AG04450 (cell line): ENCODE data around the genes C1QTNF6 and RAC2.

DNA sequence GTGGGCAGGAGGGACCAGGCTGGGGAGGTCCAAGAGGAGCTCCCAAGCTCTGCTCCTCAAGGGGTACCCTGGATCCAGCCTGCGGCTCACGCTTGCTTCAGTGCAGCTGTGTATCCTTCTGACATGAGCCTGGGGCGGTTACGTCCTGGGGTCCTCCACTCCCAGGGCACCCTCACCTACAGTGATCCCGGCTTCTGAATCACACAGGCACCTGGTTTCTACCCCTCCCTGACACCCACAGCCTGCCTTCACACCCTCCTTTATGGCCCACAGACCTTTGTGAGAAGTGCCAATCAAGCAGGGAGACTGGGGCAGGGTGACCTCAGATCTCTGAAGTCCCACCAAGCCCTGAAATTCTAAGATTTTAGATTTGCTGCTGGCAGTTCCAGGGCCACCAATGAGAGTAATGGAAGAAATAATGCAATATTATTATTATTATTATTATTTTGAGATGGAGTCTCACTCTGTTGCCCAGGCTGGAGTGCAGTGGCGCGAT lies 1.5 kb downstream of the MPST start:
- CAGE, long polyA plus RNA: no peak
- RRBS: no CpG with 5 or more reads among the region's 7 CpGs

DNA sequence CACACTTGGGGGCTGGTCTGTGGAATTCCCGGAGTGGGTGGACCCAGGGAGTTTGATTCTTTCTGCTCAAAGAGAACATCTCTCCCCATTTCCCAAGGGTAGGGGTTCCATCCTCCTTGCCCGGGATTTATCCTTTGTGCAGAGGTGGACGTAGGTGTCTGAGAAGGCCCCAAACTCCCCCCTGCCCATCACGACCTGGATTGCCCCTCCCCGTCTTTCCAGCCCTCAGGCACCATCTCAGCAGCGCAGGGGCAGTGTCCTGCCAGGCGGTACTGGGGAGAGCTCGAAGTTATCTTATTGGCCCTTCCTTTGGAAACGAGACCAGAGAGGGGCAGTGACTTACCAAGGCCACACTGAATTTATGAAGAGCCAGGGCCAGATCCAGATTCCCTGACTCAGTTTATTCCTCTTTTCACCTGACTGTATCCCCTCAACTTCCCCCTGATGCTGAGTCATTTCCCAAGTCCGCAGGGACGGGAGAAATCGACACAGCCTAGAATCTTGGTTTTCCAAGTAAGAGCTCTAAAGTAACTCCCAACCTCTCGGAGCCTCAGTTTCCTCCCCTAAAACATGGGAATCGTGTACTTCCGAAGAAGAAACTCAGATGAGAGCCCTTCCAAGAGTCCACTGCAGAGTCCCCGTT lies 10.8 kb downstream of the MPST start:
- CAGE, long polyA plus RNA: no peak
- RRBS: 80% methylated on average over 2 of the region's 16 CpGs

DNA sequence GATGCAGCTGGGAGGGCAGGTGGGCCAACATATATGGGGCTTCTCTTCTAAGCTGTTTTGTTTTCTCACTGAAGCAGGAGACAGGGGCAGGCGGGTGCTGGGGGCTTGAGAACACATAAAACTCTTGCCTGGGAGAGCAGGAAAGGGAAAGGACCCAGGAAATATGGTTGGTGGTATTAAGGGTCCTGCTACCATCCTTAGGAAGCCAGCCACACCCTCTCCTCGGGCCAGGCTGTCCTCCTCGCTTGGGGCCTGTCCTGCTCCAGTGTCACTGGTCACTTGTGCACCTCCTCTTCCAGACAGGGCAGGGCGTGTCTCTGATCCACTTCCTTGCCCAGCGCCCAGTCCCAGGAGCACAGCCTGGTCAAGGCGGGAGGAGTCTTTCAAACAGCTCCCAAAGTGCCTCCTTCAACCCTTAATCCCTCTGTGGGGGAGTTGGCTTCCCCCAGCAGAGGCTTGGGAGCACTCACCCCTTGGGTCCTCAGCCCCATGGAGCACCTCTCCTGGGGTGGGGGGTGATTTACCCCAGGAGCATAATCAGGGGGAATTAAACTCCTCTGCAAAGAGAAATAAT lies 8.2 kb downstream of the TMPRSS6 start:
- CAGE, long polyA plus RNA: no peak
- RRBS: no CpG with 5 or more reads among the region's 6 CpGs

DNA sequence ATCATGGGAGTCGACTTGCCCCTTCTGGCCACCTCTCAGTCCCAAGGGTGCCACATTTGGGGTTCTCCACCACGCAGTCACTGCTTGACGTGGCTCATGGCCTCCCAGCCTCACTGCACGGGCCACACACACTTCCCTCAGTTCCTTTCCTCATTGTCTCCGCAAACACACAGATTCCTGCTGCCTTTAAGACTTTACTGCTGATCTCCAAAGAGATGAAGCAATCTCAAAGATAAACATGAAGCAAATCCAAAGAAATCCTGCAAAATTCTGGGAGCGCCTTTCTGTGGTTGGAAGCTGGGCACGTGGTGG lies 17.5 kb downstream of the C1QTNF6 start:
- CAGE, long polyA plus RNA: no peak
- RRBS: no CpG with 5 or more reads among the region's 7 CpGs

DNA sequence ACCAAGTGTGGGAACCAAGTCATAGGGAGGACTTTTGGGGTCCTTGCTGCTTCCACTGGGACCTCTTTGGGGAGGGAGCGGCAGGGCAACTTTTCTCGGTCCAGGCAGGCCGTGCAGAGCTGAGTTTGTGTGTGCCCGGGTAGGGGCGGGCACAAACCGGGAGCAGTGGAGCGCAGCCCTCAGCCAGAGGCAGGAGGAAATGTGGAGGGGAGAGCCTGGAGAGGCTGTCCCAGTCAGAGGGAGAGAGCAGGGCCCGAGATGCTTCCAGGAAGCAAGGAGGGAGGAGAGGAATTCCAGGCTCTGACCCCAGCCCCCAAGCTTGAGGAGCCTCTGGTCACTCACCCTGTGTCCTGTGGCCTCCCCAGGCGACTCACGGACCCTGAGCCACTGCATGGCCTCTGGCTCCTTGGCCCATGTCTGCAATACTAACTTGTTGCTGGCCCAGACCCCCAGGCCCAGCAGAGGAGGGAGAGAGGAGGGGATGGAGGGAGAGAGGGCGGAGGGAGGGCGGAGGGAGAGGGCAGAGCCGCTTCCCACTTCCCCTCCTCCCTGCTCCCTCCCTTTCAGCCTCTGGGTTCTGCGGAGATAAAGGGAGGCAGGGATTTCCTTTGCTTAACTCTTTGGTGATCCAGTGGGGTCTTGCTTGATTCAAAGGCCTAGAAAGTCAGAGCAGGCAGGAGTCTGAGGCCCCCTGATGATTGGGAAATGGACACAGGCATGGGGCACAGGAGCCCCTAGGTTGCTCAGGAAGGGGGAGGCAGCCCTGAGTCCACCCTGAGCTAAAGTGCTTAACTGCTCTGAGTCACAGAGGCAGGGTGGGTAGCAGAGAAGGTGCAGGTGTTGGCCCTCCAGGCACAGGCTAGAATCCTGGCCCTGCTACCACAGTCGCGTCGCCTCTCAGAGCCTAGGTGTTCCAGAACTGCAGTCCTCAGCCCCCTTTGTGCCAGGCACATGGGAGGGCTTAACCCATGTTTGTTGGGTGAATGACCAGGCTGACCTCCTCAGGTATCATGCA lies at the start of gene C1QTNF6:
Gene C1QTNF6, minus strand, starts transcription at position 427 of the 1,015 bp plus-strand sequence.
- CAGE, long polyA plus RNA: no peak
- RRBS: no CpG with 5 or more reads among the region's 17 CpGs

DNA sequence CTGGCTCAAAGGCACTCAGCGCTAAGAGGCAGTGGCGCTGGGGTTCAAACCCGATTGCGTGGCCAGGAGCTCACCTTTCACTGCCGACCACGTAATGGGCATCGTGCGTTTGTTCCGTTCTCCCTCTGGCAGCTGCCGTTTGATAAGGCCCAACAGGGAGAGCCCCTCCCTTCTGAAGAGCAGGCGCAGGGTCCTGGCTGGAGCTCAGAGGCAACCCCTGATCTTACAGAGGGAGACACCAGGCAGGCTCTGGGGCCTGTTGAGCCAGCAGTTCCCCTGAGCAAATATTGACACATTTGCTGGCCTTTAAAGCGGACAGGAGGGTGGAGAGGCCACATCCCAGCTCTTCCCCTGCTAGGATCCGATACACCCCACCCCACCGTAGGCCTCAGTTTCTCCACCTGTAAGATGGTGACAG lies 11.7 kb upstream of the C1QTNF6 start:
- CAGE, long polyA plus RNA: no peak
- RRBS: no CpG with 5 or more reads among the region's 14 CpGs

DNA sequence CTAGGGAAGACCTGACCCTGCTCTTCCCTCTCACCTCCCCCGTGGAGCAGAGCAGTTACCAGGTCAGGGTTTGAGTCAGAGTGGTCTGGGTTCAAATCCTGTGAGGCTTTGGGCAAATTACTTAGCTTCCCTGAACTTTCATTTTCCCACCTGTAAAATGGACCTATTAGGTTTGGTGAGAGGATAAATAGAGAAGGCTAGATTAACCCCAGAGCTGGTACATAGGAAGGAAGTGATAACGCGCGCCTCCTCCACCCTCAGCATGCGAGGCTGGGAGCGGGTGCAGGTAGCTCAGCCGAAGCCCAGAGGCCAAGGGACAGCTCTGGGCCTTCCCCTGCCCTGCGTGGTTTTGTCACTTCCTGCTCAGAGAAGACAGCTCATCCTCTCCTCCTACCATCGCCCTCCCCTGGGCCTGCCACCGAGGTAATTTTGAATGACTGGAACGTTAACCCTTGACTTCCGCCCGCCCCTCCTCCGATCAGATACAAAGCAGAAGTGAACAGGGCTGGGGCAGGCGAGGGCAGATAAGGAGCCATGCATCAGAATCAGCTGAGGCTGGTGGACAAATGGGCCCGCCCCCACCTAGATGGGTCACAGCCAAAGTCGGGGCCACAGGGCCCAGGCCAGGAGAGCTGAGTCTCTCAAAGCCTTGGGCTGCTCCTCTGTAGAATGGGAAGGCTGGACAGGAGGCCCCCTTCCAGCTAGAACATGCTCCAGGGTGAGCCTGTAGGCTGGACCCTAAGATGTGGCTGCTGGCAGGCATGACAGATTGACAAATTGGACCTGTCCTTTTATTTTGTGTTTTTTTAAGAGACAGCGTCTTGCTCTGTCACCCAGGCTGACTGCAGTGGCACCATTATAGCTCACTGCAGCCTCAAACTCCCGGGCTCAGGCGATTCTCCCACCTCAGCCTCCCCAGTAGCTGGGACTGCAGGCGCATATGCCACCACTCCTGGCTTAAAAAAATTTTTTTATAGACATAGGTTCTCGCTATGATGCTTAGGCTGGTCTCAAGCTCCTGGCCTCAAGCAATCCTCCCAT lies 1.5 kb downstream of the RAC2 start:
- CAGE, long polyA plus RNA: no peak
- RRBS: no CpG with 5 or more reads among the region's 22 CpGs

DNA sequence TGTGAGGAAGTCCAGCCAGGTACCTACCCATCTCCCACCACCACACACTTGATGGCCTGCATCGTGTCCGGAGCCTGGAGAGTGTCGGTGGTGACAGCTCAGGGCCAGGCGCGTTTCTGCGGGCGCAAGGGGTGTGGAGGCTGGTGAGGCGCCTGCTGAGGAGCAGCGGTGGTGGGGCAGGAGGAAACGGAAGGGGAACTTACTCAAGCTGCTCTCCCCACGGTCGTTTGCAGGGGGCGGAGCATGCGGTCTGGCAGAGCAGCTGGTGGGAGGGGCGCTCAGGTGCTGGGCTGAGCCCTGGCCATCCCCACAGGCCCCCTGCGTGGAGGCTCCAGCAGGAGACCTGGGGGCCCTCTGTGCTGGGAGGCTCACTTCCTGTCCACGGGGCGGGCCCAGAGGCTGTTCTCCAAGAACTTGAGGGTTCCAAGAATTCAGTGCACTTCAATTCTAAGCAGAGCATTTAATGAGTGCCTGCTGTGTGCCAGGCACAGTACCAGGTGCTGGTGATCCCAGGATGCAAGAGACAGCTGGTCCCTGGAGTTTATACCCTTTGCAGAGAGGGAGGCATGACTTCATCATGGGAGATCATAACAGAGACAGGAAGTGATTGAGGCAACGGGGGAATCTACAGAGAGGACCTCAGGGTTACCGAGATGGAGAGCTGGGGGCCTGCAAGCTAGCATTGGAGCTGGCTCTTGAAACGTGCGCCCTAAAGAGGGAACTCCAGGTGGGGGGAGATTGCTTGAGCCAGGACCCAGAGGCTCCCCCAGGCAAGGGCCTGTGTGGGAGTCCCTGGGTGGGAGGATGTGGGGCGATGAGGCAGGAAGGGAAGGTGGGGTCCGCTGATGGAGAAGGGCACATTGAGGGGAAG lies at the start of gene RAC2:
Gene RAC2, minus strand, starts transcription at position 183 of the 871 bp plus-strand sequence.
- CAGE, long polyA plus RNA: start-site peak on the minus strand centred at position 171 of the sequence, 29 bp wide, 113 and 22 reads in 2 replicates
- RRBS: no CpG with 5 or more reads among the region's 24 CpGs

- CAGE, long polyA plus RNA: no peak
- RRBS: no CpG with 5 or more reads among the region's 11 CpGs
Measured at GRCh38 chr22:37303728-37304488, 21.6 kb downstream of the CYTH4 start.

- CAGE, long polyA plus RNA: no peak
- RRBS: 100% methylated on average over 1 of the region's 11 CpGs
Measured at GRCh38 chr22:37314684-37315406, 32.5 kb downstream of the CYTH4 start.

- CAGE, long polyA plus RNA: no peak
- RRBS: 3% methylated on average over 46 of the region's 109 CpGs
Measured at GRCh38 chr22:37419553-37420799, 7.3 kb downstream of the ELFN2 start.

DNA sequence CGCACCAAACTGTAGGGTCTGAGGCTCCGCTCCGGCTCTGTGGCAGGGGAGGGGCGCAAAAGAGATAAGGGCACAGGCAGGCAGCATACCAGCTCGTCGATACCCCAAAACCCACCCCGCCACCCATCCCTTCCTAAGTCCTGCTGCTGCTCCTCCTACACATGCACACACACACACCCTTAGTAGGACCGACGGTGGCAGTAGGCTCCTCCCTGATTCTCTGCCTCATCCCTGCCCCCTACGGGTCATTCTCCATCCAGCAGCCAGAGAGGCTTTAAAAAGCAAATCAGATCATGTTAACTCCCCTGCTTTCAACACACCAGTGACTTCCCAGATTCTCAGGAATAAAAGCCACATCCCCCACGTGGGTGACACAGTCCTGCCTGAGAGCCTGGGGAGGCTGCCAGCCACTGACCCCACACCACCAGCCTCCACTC lies 6.6 kb upstream of the MFNG start:
- CAGE, long polyA plus RNA: no peak
- RRBS: 88% methylated on average over 3 of the region's 11 CpGs

GRCh38 chr22:37544090-37544484 lies 16.2 kb upstream of the CDC42EP1 start:
- CAGE, long polyA plus RNA: no peak
- RRBS: no CpG with 5 or more reads among the region's 3 CpGs

DNA sequence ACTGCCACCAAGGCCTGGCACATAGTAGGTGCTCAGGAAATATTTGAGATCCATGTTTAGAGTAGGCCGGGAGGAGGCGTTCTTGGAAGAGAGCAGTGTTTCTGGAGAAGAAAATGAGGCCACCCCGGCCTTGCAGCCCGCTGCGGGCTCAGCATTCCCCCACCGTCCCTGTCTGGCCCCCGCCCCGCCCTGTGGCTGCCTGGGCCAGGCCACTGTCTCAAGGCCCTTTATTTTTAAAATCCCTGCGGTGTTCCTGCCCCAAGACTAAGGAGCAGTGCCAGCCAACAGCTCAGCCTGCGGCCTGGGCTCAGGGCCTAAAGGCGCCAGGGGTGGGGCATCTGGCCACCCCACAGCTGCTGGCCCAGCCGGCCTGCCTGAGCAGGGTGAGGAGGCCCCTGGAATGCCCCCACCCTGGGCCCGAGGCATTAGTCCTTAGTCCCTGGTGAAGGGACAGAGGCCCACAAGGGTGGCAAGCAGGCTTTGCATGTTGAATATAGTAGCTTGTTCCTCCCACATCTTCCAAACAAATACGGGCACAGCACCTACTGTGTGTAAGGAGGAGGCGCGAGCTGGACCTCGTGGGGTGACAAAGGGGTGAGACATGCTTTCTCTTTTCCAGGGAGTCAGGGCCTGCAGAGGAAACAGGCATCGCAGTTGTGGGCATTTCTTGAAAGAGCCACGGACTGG lies 13.3 kb upstream of the CDC42EP1 start:
- CAGE, long polyA plus RNA: no peak
- RRBS: 2% methylated on average over 1 of the region's 19 CpGs

DNA sequence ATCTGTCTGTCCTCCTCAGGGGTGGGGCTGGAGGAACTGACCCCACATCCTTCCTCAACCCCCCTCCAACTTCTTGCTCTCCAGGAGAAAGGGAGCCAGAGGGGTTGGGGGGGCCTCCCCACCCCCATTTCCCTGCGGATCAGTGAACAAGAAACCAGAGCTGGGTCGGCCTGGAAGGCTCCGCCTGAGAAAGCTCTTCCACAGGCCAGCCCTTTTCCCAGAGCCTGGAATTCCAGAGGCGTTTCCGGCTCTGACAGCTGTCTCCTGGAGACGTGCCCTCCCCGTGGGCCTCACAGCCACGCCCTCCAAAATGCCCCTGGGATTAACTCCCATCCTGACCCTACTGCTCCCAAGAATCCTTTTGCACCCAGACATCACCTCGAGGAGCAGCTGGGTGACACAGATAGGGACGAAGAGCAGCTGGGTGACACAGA lies 7.8 kb upstream of the CDC42EP1 start:
- CAGE, long polyA plus RNA: no peak
- RRBS: no CpG with 5 or more reads among the region's 10 CpGs

- CAGE, long polyA plus RNA: no peak
- RRBS: 94% methylated on average over 6 of the region's 32 CpGs
Measured at GRCh38 chr22:37566152-37566859, 6.0 kb downstream of the CDC42EP1 start.

DNA sequence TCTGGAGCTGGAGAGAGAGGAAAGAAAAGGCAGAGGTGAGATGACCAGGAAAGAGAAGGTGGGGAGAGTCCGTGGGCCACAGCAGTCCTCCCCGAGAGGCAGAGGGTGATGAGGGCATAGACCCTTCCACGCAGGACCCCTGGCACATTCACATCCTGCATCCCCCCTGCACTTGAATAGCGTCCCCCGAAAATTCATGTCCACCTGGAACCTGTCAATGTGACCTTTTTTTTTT lies 2.8 kb downstream of the LGALS2 start:
- CAGE, long polyA plus RNA: no peak
- RRBS: no CpG with 5 or more reads among the region's 5 CpGs

GRCh38 chr22:37635066-37635434 lies 4.4 kb upstream of the SH3BP1 start:
- CAGE, long polyA plus RNA: no peak
- RRBS: no CpG with 5 or more reads among the region's 4 CpGs

GRCh38 chr22:37638371-37639169 lies 899 bp upstream of the SH3BP1 start:
- CAGE, long polyA plus RNA: no peak
- RRBS: no CpG with 5 or more reads among the region's 15 CpGs

GRCh38 chr22:37676510-37677532 lies 1.4 kb downstream of the LGALS1 start:
- CAGE, long polyA plus RNA: no peak
- RRBS: 3% methylated on average over 2 of the region's 50 CpGs